Measurements from ENCODE around the genes THUMPD3, CPNE9 and TADA3.

DNA sequence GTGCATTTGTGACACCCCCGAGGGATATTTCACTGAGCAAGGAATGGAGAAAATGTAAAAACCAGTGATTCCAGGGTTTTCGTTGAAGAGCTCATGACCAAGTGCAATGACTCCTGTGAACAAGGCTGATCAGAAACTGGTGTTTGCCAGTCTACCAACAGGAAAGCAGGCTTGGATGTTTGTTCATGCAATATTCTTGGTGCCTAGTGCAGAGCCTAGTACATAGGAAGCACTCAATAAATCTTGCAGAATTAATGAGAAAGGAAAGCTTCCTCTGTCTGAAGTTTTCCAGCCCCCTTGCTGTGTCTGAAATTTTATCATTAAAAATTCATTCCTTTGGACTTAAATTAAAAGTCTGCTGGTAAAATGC lies 64.6 kb upstream of the LMCD1 start:
- PRO-cap: no peak

DNA sequence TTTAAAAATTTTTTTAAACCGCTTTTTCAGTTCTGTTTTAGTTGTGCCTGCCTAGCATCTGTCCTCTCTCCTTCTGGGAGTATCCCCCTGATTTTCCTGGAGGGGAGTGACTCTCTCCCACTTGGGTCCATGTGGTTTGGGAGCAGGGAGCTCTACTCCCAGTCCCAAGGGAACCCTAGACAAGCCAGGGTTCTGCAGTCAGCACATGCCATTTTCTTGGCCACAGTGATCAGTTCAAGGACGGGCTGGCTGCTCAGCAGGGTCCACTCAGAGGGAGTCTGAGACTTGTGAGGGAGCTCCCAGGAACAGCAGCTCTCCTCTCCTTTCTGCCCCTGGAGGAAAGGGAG lies 29.2 kb upstream of the LMCD1 start:
- PRO-cap: no peak

DNA sequence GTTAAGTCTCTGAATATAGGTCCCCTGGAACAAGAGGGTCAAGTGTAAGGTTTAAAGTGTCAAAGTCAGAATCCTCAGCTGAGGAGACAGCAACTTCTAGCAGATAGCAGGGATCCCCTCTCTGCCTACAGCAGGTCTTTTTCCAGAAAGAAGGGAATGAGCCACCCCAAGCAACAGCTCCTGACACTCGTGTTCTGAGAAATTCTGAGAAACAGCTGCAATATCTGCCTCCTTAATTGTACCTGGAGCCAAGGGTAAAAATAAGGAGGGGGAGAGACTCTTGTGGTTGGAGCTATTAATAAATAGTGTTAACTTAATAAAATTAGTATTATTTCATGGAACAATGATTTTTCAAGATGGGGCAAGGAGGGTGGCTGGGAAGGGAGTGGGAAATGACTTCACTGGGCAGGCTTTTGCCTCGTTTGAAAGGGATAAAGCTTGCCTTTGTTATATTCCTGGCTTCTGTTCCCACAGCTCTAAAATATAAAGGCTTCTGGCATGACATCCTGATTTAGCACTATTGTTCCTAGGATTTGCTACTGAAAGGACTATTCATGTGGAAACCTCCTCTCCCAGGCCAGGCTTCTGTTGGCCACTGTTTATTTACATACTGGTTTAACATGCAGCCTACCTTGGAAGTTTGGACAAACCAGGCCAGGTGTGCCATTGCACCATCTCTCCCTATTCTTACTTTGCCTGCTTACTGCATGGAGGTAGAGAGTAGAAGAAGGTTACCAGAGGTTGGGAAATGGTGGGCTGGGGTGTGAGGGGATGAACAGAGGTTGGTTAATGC lies 2.6 kb upstream of the LMCD1 start:
- PRO-cap: unidirectional peak, minus-strand start at position 196 of the sequence; bidirectional peak, plus-strand start at position 514 of the sequence, minus-strand start at position 387 of the sequence

DNA sequence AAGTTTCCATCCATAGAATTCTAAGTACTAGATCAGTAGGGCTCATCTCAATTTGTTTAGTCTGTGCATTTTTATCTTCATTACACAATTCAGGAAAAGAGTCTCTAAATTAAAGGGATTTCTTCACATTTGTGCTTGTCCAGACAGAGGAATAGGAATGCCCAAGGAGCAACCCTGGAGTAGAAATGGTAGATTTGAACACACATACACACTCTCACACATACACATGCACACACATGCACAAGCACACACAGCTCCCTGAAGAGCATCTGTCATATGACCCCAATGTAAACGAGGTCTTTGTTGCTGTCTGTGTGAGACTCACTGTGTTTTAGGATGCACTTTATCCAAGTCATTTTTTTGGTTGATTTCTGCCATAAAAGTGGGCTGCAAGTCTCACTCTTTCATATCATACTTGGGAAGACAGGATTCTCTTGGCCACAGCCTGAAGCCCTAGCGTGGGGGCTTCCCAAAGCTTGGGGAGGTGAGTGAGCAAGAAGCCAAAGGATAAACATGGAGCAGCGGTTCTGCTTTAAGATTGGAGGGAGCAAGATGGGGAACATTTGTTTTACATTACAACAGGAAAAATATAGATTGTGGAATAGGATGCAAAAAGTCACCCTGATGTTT lies 21.6 kb downstream of the LMCD1 start:
- PRO-cap: no peak

- PRO-cap: no peak
Measured at GRCh38 chr3:8768651-8769296, 639 bp downstream of the OXTR start.

DNA sequence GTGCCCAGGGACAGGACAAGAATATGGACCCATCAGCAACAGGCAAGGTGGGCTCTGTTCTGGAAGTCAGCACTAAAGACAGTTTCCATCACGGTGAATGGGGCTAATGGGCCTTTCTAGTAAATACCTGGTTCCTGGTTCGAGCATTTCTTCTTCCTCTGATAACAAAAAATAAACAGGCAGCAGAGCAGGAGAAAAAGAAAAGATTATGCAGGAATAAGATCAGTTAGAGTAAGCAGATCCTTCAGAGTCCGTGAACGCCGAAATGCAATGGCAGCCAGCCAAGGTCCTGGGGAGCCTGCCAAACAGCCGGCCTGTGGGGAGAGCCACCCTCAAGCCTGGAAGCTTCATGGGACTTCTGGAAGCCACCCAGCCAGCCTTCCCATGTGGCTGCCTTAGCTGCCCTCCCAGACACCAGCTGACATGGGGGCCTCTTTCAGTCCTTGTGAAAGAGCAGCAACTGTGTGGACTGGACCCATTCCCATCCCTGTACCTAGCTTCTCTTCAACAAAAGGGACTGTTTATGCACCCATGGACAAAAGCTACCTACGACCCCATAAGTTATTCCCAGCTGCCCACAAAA lies 64.8 kb upstream of the RAD18 start:
- PRO-cap: unidirectional peak, plus-strand start at position 410 of the sequence

- PRO-cap: no peak
Measured at GRCh38 chr3:9049271-9049774, 86.1 kb upstream of the RAD18 start.

DNA sequence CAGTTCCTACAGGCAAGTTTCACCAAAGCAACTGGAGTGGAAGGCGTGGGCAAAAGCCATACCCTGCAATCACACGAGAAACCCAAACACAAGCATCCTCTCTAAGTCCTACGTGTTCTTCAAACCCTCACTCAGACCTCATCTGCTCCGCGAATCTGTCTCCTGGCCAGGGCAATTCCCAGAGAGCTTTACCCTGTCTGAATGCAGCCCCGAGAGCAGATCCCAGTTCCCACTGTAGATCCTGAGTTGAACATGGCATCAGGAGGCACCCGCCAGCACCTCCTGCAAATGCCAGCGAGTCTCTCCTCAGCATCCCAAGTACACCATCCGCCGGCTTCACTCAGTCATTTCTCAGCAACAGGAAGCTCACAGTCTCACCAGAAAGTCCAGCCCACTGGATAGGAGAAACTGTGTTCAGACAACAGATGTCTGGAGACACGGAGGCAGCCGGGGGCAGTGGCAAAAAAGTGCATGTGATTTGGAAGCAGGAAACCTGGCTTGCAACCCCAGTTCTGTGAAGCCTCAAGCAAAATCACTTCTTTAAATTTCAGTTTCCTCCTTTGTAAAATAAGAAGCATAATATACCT lies 68.8 kb downstream of the SRGAP3 start:
- PRO-cap: no peak

- PRO-cap: bidirectional peak, plus-strand start at chr3:9363057, minus-strand start at chr3:9363029
Measured at GRCh38 chr3:9362639-9363554, at the start of gene THUMPD3. TSS of gene THUMPD3 (plus strand) at chr3:9363054.

DNA sequence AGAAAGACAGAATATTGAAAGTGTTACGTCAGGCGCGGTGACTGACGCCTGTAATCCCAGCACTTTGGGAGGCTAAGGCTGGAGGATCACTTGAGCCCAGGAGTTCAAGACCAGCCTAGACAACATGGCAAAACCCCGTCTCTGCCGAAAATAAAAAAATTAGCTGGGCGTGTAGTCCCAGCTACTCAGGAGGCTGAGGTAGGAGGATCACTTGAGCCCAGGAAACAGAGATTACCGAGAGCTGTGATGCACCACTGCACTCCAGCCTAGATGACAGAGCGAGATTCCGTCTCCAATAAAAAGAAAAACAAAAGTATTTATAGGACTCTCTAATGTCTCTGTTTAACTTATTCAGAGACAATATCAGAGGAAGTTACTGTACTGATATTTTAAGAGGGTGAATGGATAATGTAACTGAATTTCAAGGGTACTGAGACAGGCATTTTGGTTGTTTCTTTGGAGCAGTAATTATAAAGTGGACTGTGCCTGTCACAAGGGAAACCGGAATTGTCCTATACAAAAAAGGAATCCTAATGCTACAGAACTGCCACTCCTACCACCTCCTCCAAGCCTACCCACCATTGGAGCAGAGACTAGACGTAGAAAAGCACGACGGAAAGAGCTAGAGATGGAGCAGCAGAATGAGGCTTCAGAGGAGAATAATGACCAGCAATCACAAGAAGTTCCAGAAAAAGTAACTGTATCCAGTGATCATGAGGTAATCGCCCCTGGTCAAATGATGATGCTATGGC lies 47.3 kb downstream of the SETD5 start:
- PRO-cap: no peak

DNA sequence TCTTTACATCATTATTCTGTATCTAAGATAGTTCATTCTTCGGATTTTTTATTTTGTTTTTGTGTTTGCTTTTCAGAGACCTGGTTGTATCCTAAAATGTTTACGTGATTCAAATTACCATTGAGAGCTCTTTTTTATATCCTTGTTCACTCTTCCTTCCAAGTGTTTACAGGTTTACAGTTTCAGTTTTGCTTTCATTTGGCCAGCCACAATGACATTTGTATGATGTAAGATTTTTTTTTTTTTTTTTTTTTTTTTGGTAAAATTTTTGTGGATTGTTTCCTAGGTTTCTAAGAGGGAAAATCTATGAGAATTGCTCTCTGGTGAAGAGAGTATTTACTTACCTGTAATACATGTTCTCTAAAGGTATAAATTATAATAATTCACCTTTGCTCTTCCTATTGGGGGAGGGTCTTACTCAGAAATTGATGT lies 55.0 kb downstream of the SETD5 start:
- PRO-cap: no peak

GRCh38 chr3:9477303-9477787 lies 76.3 kb downstream of the LHFPL4 start:
- PRO-cap: no peak

DNA sequence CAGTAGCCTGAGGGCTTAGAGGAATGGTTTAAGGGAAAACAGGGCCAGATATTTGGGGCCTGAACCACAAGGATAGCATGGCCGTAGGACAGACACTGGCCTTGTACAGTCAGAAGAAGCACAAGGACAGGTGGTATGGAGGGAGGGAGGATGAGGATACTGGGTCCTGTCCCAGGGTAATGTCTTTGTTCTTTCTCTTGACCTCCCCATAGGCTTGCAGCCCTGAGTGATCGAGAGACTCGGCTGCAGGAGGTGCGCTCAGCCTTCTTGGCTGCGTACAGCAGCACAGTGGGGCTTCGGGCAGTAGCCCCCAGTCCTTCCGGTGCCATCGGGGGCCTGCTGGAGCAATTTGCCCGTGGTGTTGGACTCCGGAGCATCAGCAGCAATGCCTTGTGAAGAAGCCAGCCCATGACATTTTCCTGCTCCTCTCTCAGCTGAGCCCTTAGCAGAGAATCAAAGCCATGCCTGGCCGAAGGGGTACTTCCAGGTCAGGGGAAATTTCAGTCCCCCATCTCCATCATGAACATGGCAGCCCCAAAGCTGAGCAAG lies 2.0 kb upstream of the CPNE9 start:
- PRO-cap: no peak

- PRO-cap: no peak
Measured at GRCh38 chr3:9703593-9704288, at the start of gene CPNE9. TSS of gene CPNE9 (plus strand) at chr3:9703833.

DNA sequence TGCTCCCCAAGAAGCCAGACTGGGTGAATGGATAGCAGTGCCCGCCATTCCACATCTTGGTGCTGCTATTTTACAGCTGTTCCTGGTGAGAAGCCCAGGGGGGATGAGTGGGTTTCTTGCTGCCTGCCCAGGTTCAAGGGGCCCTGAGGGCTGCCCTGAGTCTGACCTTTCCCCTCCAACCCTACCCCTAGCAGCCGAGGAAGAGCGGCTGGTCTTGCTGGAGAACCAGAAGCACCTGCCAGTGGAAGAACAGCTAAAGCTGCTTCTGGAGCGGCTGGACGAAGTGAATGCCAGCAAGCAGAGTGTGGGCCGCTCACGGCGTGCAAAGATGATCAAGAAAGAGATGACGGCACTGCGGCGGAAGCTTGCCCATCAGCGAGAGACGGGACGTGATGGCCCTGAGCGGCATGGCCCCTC lies 6.4 kb upstream of the OGG1 start:
- PRO-cap: no peak

DNA sequence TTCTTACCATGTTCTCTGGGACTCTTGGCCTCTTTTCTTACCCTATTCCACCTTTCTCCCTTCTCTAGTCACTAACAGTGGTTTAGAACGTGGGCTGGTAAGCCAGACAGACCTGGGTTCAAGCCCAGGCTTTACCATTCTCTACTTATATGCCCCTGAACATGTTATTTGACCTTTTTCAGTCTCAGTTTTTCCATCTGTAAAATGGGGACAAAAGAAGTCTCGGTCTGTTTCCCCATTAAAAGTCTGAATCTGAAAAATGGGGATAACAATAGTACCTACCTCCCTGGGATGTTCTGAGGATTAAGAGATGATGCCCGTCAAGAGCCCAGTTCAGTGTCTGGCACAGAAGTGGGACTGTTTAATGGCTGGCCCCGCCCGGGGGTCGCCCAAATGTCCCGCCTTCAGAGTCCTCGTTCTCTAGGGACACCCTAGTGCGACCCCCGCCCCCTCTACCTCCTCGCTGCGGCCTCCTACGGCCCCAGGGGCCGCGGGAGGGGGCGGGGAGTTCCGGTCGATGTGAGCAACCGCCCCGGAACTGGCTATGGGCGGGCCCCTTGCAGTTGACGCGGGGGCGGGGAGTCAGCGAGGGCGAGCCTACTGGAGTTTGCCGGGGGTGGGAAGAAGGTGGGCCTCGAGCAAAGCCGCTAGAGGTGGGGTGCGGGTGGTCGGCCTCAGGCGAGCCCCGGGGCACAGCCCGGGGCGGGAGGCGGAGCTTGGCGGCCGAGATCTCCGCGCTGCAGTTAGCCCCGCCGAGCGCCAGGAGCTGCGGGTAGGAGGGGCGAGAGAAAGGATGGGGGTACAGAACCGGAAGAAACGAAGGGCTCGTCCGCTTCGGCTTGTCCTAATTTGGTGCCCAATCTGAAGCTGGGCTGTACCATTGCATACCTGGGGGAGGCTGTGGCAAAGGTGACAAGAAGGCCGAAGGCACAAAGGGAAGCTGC lies at the start of gene TADA3:
Gene TADA3 (minus strand): TSS at position 540 of the 944 bp plus-strand sequence.
- PRO-cap: bidirectional peak, plus-strand start at position 562 of the sequence, minus-strand start at position 483 of the sequence; bidirectional peak, plus-strand start outside the sequence, minus-strand start at position 768 of the sequence

- PRO-cap: no peak
Measured at GRCh38 chr3:9897575-9898334, 4.9 kb upstream of the IL17RE start.

GRCh38 chr3:9946172-9947198 lies 5.7 kb downstream of the PRRT3 start:
- PRO-cap: bidirectional peak, plus-strand start at chr3:9946657, minus-strand start at chr3:9946516

GRCh38 chr3:10008461-10009012 lies 17.7 kb upstream of the FANCD2 start:
- PRO-cap: no peak

- PRO-cap: no peak
Measured at GRCh38 chr3:10085761-10085984, 22.4 kb downstream of the FANCD2OS start.